Right lobe of liver (tissue), 4 donors: Measurements from ENCODE around the gene GNG4.

GRCh38 chr1:235000274-235001058, 128.2 kb downstream of the TOMM20 start:
- PRO-cap, 4 experiments, result no peak in any of the 4 experiments
- RAMPAGE, long total RNA, 2 experiments, result no peak in any of the 2 experiments

DNA sequence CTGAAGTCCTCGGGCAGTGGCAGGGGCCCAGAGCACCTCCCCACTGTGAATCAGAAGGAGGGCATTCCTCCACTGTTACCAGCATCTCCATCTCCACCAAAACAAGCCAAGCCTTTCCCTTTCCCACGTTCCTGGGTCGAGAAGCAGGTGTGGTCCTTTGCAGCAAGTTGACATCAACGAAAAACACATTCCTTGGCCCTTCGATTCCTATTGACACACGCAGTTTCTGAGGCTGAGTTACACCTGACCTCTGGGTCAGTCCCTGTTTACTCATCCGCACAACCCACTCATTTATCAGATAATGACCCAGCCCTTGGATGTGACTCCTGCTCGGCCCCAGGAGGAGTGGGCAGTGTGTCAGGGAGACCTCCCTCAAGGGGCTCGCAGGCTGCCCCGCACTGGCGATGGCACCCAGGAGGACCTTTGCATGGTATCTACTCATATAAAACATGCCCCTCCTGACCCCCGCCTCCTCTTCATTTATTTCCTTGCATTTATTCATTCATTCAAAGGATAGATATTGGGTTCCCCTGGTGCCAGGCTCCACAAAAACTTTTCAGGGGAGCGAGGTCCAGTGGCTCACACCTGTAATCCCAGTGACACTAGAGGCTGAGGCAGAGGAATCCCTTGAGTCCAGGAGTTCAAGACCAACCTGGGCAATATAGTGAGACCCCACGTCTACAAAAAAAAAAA, 60.2 kb downstream of the TOMM20 start:
- PRO-cap, 4 experiments, result peak in 4 of 4 experiments; most common plus-strand start position 352 of the sequence (in 4); most common minus-strand start position 103 of the sequence (in 3)
- RAMPAGE, long total RNA, 2 experiments, result no peak in any of the 2 experiments

DNA sequence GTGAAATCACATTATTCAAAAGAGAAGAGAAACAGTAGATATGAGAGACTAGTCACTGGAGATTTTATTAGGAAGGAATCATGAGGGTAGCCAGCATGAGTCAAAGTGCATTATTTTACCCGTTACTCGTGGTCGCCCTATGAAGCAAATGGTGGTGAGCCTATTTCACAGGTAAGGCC, 52.8 kb downstream of the TOMM20 start:
- PRO-cap, 4 experiments, result peak in 1 of 4 experiments; most common plus-strand start position 70 of the sequence (in 1)
- RAMPAGE, long total RNA, 2 experiments, result no peak in any of the 2 experiments

GRCh38 chr1:235079380-235080492, 48.9 kb downstream of the TOMM20 start:
- PRO-cap, 4 experiments, result peak in 4 of 4 experiments; most common plus-strand start chr1:235079891 (in 2); most common minus-strand start chr1:235079852 (in 2)
- RAMPAGE, long total RNA, 2 experiments, result no peak in any of the 2 experiments

GRCh38 chr1:235126884-235127652, 1.6 kb downstream of the TOMM20 start:
- PRO-cap, 4 experiments, result no peak in any of the 4 experiments
- RAMPAGE, long total RNA, 2 experiments, result no peak in any of the 2 experiments

- PRO-cap, 4 experiments, result no peak in any of the 4 experiments
- RAMPAGE, long total RNA, 2 experiments, result no peak in any of the 2 experiments
Measured at GRCh38 chr1:235304790-235305663, 23.0 kb downstream of the ARID4B start.

DNA sequence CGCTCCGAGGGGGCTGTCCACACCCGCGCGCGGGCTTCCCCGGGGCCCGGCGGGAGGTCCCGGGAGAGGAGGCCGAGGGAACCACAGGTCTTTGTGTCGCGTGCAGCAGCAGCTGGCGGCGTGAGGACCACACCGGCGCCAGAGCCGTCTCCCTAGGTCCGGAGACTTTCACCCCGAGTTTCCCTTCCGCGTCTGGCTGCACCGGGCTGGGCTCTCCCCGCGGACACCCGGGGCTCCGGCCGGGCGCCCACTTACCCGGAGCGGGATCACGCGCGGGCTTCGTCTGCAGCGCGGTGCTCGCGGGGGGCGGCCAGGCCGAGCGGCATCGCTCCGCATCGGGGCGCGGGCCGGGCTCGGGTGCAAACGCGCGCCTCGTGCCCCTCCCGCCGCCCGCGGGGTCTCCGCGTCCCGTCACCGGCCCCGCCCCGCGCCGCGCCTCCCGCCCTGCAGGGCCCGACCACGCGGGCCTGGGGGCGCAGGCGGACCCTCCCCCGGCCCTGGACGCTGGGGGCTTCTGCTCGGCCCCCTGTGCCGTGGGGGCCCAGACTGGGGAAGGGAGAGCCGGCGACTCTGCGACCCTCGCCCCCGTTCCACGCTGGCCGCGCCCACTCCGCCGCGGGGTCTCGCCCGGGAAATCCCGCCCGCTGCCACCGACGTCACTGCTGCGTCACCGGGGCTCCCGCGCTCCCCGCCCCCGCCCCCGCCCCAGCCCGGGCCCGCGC, at the start of gene GNG4:
GNG4 (minus strand) TSS at position 378 of the 722 bp plus-strand sequence.
- PRO-cap, 4 experiments, result no peak in any of the 4 experiments
- RAMPAGE, long total RNA, 2 experiments, result no peak in any of the 2 experiments

DNA sequence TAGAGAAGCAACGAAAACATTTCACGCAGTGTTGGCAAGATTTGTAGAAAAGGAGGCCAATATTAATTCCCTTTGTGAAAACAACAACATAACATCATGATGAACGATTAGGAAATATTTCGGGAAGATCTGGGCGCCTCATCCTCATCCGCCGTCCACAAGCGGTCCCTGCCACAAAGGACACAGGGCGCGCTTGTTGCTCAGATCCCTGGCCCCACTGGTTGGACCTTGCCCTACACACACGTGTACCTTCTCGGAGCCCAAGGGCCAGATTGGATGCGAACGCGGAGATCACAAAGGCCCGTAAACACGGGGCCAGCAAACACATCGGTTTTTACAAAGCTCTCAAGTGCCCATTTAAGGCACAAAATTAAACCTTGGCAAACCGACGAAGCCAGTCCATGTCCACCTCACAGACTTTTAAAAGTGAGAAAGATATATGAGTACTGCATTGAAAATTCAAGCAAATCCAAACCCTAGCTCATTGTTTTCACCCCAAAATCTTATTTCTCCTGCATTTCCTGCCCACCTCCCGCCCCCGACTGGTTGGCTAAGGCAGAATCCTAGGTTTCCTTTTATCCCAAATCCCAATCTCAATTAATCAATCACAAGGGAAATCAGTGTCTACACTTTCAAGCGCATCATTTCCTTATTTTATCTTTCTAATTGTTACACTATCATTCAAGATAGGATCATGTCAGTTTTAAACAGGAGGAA, 1.5 kb upstream of the GNG4 start:
- PRO-cap, 4 experiments, result peak in 3 of 4 experiments; most common minus-strand start position 219 of the sequence (in 3)
- RAMPAGE, long total RNA, 2 experiments, result no peak in any of the 2 experiments

GRCh38 chr1:235917211-235917840, 50.6 kb upstream of the LYST start:
- PRO-cap, 4 experiments, result peak in 3 of 4 experiments; most common plus-strand start chr1:235917782 (in 2); most common minus-strand start chr1:235917477 (in 1)
- RAMPAGE, long total RNA, 2 experiments, result no peak in any of the 2 experiments

DNA sequence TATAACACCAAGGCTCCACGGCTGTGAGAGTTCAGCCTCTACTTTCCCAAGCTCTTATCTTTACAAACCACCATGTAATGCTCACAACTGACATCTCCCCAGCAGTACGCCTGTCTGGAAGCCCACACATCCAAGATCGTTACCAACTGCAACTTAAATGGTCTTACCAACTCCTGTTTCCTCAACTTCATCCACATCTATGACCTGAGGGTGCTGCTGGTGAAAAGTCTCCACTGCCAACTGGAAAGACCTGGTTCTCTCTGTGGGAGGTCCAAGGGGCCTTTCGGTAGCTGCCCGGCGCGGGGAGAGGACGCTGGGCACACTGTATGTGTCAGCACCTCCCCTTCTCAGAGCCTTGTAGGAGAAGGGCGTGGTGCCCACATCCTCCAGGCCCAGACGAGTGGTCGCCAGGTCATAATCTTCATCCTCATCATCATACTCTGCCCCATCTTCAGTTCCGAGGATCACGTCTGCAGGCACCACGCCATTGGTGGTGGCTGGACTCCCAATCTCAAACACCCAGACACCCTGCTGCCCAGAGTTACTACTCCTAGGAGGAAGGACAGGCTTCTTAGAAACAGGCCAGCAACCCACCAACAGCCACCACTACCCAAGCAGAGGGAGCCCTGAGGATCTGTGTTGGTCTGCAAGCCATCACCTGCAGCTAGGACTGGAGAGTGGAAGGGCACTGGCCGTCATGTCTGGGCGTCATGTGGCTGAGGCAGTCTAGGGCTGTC, 23.0 kb downstream of the NID1 start:
- PRO-cap, 4 experiments, result peak in 1 of 4 experiments; most common minus-strand start position 138 of the sequence (in 1)
- RAMPAGE, long total RNA, 2 experiments, result start-site peak on the minus strand in 1 of 2 experiments, centred at position 458 of the sequence, 182 reads per replicate

DNA sequence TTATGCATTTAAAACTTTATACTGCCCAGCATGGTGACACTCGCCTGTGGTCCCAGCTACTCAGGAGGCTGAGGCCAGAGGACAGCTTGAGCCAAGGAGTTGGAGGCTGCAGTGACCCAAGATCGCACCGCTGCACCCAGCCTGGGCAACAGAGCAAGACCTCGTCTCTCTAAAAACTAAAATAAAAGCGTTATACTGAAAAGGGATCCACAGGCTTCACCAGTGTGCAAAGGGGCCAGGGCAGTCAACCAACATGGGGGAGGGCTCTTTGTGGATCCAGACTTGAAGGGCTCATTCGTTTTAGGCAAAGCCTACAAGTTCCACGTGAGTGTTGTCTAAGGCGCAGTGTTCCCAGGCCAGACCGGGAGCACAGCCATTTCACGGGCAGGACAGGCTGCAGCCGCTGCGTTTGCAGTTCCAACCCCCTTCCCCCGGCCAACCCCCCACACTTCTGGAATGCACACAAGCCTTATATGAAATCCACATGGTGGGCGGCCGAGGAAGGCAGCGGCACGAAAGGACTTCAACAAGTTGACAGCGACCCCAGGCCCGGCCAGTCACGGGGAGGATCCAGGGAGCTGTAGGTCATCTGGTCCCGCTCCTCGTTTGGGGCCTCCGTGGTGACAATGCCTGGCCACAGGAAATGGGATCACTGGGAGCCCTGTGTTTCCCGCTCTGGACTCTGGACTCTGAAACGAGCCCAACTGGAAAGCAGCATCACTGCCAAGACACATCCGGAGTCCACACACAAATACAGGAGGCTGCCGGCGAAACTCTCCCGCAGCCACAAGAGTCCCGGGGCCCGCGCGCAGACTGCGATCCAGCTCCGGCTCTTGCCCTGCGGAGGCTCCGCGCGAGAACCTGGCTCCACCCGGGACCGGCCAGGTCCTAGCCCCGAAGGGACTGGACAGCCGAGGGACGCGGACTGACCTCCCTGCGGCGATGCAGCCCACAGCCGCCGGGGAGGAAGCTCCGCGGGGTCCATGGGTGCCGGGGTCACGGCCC, 970 bp downstream of the NID1 start:
- PRO-cap, 4 experiments, result peak in 4 of 4 experiments; most common plus-strand start position 377 of the sequence (in 4); most common minus-strand start position 608 of the sequence (in 4)
- RAMPAGE, long total RNA, 2 experiments, result start-site peak on the plus strand in 1 of 2 experiments, centred at position 750 of the sequence, 18 reads per replicate

GRCh38 chr1:236067727-236068423, 3.0 kb upstream of the NID1 start:
- PRO-cap, 4 experiments, result peak in 2 of 4 experiments; most common plus-strand start chr1:236068127 (in 1); most common minus-strand start chr1:236067910 (in 2)
- RAMPAGE, long total RNA, 2 experiments, result no peak in any of the 2 experiments

- PRO-cap, 4 experiments, result no peak in any of the 4 experiments
- RAMPAGE, long total RNA, 2 experiments, result no peak in any of the 2 experiments
Measured at GRCh38 chr1:236120546-236121393, 21.6 kb upstream of the GPR137B start.

DNA sequence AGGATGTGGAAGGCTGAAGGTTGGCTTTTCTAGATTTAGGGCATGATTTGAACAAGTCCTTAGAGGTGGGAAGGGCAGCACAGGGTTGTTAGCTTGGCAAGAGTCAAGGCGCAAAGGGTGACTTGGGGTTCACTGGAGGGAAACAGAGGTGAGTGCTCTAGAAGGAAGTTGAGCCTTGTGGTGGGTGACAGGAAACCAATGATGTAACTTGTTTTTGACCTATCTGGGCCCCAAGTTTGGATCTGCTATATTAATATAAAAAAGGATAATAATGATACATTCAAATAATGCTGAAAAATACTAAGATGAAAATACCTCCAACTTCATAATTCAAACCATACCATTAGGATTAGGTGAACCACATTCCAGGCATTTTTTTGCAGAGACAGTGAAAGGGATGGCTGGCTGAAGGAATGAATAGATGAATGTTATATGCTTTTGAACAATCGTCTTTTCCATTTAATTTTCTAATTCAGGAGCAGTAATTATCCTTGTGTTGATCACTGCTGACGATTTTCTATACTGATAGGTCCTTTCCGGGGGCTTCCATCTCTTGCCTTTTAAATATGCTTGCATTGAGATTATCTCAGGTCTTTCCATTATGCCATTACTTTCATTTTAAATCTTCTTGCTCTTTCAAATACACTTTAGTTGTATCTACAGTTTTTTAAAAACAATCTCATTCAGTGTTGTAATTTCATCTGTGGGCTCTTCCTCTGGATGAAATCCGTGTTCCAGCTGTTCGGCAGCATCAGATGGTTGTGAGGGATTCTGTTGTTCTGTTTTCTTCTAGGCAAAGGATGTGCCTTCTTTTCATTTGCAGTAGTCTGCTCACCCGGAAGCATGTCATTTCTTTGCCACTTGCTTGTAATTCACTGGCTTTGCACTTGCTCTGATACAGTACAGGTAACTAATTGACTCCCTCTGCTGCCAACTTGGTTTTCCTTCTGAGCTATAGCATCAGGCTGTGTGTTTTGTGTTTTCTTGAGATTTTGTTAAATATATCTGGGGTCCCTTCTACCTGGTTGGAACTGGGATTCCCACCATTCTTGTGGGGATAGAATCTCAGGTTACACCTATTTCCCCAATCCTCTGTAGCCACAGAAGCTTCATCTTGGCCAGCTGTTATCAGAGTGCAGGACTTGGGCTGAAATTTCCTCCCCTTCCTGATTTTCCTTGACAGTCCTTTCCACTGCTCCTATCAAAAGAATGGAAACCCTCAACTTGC, 22.4 kb downstream of the LGALS8 start:
- PRO-cap, 4 experiments, result no peak in any of the 4 experiments
- RAMPAGE, long total RNA, 2 experiments, result no peak in any of the 2 experiments

DNA sequence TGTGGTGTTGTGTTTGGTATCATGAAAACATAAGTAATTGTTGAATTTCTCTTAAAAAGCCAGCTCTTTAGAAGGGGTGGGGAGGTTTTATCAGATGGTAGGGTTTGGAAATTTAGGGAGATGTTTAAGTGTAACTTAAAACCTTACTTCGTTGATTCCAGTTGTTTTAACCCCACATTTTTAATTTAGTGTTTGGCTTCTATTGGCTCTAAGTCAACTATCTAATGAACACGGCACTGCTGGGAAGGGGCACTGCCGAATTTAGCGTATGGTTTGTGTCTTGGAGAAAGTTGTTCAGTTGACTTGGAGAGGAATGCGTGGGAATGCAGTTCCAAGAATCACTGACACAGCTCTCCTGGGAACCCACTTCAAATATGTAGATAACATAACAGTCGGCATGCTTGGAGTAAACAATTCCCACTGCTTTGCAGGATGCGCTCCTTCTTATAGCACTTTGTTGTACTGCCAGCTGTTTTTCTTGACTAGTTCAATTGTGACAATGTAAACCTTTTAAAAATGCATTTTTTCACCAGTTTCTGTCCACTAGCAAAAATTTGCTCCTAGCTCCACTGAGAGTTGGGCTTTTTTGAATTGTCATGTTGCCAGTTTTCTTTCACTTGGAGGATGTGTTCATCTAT, 104.2 kb downstream of the RYR2 start:
- PRO-cap, 4 experiments, result no peak in any of the 4 experiments
- RAMPAGE, long total RNA, 2 experiments, result no peak in any of the 2 experiments

- PRO-cap, 4 experiments, result no peak in any of the 4 experiments
- RAMPAGE, long total RNA, 2 experiments, result no peak in any of the 2 experiments
Measured at GRCh38 chr1:239368258-239368761, 18.1 kb upstream of the CHRM3 start.

GRCh38 chr1:239689554-239690020, 303.2 kb downstream of the CHRM3 start:
- PRO-cap, 4 experiments, result no peak in any of the 4 experiments
- RAMPAGE, long total RNA, 2 experiments, result no peak in any of the 2 experiments

DNA sequence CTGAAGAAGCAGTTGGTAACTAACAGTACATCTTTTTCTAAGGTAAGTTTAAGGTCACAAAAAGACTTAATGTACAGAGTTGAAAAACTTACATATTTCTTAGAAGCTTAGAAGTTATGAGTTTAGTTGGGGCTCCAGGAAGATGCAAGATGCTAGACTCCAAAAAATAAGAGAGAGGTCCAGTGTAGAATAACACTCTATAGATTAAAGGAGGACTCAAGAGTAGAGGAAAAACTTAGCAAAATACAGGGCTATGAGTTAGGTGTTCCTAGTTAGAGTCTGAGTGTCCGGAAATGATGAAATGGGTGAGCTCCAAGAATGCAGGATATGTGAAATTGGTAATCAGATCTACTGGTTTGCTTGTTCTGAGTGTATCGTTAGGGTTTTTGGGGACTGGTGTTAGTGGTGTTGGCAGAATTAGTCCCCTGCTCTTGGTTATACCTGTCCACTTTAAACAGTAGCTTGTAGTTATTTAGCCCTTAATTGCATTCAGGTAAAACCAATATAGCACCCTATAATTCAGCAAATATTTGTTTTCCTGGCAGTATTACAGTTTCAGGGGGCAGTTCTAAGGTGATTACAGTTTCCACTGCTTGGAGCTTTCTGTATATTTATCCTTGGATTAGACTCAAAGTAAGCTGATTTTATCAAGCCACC, 332.6 kb downstream of the CHRM3 start:
- PRO-cap, 4 experiments, result no peak in any of the 4 experiments
- RAMPAGE, long total RNA, 2 experiments, result no peak in any of the 2 experiments

GRCh38 chr1:239814002-239814969, 277.4 kb upstream of the FMN2 start:
- PRO-cap, 4 experiments, result peak in 1 of 4 experiments; most common plus-strand start chr1:239814446 (in 1); most common minus-strand start chr1:239814341 (in 1)
- RAMPAGE, long total RNA, 2 experiments, result no peak in any of the 2 experiments

GRCh38 chr1:240649523-240650151, 37.7 kb upstream of the GREM2 start:
- PRO-cap, 4 experiments, result peak in 3 of 4 experiments; most common minus-strand start chr1:240649783 (in 1)
- RAMPAGE, long total RNA, 2 experiments, result no peak in any of the 2 experiments